NB4 (cell line): ENCODE results near the genes MRTFB and PDXDC1.

DNA sequence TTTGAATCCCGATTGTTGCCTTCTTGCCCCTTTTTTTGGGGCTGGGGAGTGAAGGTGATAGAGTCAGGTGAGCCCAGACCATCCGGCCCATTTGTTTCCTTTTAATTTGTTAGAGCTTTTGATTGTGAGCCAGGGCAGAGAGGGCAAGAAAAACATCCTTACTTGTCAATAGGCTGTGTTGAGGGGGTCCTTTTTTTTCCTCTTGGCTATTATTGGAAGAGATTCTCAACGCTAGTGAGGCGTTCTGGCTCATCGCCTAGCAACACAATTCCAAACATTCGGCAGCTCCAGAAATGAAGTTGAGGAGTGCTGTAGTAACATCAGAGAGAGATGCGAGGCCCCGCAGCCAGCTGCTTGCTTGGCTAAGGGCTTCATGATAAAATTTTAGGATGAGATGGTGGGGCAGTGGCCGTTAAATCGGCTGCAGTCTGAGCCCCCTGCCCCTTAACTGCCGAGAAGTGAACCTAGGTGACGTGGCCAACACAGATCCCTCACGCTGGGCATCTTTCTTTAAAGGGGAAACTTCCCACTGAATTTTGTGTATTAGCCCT is 119.2 kb downstream of the SNX29 start:
- RRBS, result no CpG with 5 or more reads among the region's 13 CpGs

- RRBS, result no CpG with 5 or more reads among the region's 10 CpGs
Measured at GRCh38 chr16:12146818-12147495, 170.4 kb downstream of the SNX29 start.

DNA sequence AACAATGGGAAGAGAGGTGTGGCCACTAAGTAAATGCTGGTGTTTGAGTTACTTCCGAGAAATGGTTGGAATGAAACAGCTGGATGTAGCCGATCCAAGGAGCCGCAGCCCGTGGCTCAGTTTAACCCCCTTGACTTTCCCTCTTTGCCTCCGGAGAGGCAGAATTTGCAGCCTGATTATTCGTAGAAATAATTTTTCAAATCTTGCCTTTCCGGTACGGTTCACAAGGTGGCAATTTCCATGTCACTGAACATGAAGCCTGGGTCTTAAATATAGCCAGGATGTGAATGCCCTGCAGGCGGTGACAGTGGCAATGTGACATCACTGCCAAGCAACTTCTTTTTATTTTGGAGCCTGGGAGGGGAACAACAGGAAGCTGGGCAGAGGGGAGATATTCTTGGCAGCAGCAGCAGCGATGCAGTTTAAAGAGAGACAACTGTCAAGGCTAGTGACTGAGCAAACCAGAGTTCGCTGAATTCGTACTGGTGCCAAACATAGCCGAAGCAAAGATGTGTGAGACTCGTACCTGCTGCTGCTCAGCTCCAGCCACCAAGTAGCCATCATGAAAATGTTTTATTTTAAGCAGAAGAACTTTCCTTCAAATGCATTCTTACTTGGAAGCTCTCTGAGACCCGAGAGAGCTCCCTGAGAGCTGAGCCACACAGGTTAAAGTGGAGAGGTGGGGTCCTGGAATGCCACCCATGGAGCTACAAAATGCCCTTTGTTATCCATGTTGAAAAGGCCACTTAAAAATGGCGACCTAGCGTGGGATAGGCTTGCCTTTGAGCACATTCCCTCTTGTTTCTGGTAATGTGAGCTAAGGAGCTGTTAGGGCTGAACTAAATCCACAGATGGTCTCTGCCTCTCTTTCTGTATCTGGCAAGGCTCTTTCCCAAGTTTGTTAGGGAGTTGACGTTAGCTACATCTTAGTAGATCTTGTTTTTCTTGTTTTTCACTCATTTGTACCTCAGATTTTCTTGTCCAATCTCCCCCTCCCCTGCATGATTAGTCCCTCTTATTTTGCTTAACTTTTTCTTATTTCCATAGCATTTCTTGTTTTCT is 171.3 kb downstream of the SNX29 start:
- RRBS, result 100% methylated on average over 2 of the region's 18 CpGs

DNA sequence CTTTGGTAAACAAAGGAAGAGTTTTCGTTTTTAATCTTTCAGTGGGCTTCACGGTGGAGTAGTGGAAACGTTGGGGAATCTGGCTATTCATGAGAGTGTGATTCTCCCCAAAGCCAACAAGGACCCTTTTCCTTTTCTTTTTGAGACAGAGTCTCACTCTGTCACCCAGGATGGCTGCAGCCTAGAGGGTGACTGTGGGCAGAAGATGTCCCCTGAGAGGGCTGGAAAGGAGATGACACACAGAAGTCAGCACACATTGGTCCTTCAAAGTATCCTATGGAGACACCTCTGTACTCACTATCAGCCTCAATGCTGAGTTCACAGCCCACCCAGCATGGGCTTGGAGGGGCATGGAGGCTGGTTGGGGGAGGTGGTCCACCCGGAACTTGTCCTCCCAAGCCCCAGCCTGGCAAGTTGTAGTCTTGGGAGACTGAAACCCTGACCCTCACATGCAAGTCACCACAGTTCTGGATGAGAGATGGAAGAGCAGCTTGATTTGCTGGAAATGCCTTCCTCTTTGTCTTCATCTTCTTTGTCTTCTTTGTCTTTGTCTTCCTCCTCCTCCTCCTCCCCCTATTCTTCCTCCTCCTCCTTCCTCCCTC is 256.1 kb downstream of the SNX29 start:
- RRBS, result no CpG with 5 or more reads among the region's 4 CpGs

DNA sequence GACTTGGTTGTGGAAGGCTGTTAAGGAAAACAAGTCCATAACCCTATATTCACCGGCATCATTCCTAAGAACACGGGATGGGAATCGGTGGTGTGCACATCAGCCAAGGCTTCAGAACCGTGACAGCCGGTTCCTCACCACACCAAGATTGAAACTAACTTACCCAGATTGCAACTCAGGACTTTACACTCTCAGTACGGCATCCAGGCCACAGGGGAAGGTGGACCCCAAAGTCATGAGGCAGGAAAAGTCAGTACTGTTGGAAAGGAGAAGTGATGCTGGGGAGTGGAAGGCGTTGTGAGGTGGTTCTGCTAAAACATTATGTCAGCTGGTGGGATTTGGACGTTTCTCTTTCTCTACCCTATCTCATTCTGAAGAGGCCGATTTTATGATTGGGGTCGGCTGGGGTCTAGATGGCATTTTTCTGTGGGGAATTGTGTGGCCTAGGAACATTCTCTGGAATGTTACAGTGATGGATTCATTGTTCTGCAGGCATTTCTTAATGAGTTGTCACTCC is 259.5 kb downstream of the CPPED1 start:
- RRBS, result 84% methylated on average over 5 of the region's 10 CpGs

DNA sequence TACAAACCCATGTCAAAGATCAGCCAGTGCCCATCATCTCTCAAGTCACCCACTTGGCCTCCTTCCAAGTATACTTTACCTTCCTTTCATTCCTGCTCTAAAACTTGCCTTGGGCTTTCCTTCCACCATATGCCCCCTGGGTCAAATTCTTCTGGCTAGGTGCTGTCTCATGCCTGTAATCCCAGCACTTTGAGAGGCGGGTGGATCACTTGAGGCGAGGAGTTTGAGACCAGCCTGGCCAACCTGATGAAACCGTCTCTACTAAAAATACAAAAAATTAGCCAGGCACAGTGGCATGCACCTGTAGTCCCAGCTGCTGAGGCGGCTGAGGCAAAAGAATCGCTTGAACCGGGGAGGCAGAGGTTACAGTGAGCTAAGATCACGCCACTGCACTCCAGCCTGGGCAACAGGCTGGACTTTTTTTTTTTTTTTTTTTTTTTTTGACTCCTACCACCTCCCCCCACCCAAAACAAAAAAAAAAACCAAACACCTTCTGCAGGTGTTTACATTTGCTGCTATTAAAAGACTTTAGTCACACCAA is 184.2 kb downstream of the CPPED1 start:
- RRBS, result no CpG with 5 or more reads among the region's 7 CpGs

DNA sequence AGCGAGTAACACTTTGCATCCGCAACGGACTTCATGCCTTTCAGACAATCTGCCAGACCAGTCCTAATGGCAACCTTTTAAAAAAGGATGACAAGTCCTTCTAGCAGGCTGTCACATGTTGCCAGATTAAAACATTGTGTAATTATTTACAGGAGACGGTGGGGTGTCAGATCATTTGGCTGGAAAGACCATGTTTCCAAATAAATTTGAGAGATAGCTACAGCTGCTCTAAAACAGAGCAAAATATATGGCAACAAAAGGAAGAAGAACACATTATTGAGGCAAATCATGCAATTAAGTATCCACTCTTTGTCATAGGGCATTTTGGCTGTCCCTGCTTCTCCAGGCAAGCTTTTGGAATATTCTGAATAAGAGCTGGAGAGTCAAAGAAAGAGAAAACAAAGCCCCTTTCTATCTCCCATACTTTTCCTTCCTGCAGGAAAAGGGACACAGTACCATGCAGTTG is 46.0 kb downstream of the CPPED1 start:
- RRBS, result no CpG with 5 or more reads among the region's 4 CpGs

GRCh38 chr16:14070920-14071993 is at the start of gene MRTFB:
TSS of gene MRTFB (plus strand) at chr16:14071319.
- RRBS, result 2% methylated on average over 16 of the region's 112 CpGs

- RRBS, result no CpG with 5 or more reads among the region's 7 CpGs
Measured at GRCh38 chr16:14087935-14088602, 16.9 kb downstream of the MRTFB start.

- RRBS, result no CpG with 5 or more reads among the region's 10 CpGs
Measured at GRCh38 chr16:14236201-14237024, 165.3 kb downstream of the MRTFB start.

GRCh38 chr16:14301184-14301805 is 230.2 kb downstream of the MRTFB start:
- RRBS, result 23% methylated on average over 6 of the region's 16 CpGs

GRCh38 chr16:14560417-14560805 is 69.6 kb downstream of the PARN start:
- RRBS, result no CpG with 5 or more reads among the region's 1 CpG

GRCh38 chr16:14629027-14629442 is 1.0 kb downstream of the PARN start:
- RRBS, result no CpG with 5 or more reads among the region's 8 CpGs

DNA sequence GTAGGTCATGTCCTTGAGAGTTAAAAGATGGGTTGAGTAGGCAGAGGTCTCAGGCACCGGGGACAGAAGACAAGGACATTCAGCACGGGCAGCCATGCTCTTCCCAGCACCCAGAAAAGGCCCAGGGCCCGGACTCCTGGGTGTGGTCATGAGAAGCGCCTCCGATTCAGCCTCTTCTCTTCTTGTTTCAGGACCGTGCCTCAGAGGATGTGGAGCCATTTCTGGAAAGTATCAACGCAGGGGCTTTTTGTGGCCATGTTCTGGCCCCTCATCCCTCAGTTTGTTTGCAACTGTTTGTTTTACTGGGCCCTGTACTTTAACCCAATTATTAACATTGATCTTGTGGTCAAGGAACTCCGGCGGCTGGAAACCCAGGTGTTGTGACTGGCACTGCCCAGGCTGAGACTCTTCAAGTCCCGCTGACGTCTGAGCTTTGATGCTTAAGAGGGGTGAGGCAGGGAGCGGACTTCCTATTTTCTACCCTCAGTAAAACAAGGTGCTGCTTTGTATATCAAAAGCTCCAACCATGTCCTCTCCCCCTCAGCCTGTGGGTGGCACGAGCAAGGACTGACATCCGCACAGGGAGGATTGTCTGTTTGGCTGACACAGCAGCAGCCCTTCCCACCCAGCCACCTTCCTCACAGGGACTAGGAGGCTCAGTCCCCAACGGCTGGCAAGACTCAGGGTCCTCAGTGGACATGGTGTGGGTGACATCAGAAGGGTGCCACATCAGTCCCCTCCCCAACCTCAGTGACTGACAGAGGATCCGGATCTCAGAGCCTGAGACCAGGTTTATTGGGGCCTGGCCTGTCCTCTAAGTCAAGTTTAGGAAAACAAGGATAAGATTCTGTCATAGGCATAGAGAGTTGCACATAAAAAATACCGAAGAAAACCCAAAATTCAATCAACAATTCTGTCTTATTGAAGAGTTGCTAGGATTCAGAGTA is 26.4 kb downstream of the PLA2G10 start:
- RRBS, result 99% methylated on average over 3 of the region's 17 CpGs

- RRBS, result under 1% methylated on average over 8 of the region's 95 CpGs
Measured at GRCh38 chr16:14974470-14975544, at the start of gene PDXDC1. TSS of gene PDXDC1 (plus strand) at chr16:14975026.

GRCh38 chr16:15024781-15025521 is 30.9 kb downstream of the NTAN1 start:
- RRBS, result no CpG with 5 or more reads among the region's 12 CpGs

DNA sequence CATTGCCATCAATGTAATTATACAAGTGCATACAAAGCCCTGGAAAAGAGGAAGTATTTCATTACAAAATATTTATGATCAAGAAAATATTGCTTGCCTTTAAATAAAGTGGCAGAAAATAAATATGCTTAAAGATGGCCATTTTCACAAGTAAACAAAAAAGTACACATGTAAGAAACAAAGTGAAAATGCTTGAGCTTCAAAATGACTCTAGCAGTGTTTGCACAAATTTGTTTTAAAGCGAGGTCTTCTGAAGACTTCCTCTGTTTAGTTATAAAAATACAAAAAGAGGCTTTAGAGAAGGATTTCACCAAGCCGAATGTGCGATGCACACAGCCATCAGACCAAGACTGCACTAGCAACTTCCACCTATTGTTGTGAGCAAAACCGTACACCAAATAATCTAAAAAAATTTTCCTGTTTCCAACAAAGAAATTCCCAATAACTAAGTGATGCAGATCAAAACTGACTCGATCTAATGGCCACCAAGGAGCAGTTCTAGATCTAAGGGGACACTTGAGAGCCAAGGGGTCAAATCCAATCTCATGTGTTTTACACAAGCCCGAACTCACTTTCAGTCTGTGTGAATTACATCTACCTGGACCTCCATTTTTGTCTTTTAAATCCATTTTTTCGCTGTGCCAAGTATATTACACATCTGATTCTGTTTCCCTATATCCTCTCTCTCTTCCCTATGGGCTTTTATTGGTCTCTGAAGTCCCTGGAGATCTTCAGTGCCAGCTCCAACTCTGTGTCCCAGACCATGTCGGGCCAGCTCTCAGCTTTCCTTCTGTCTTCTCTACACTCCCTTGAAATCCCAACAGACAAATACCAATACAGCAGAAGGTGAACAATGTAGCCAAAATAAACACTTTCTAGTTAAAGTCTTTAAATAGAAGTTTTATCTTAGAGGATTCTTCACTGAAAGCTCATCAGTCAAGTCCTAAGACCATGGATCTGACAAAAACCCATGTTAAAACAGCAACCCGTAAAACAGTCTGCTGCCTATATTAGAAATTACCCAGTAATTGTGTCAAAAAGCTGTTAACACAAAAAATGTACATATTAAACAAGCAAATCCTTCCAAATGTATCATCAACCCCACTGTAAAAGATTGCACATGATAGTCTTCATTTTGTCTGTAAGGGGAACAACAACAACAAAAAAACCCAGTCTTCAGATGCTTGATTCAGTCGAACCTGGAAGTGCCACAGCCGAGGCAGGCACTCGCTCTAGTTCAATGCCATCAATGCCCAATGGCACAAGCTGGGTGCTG is 5.0 kb upstream of the NTAN1 start:
- RRBS, result no CpG with 5 or more reads among the region's 12 CpGs

DNA sequence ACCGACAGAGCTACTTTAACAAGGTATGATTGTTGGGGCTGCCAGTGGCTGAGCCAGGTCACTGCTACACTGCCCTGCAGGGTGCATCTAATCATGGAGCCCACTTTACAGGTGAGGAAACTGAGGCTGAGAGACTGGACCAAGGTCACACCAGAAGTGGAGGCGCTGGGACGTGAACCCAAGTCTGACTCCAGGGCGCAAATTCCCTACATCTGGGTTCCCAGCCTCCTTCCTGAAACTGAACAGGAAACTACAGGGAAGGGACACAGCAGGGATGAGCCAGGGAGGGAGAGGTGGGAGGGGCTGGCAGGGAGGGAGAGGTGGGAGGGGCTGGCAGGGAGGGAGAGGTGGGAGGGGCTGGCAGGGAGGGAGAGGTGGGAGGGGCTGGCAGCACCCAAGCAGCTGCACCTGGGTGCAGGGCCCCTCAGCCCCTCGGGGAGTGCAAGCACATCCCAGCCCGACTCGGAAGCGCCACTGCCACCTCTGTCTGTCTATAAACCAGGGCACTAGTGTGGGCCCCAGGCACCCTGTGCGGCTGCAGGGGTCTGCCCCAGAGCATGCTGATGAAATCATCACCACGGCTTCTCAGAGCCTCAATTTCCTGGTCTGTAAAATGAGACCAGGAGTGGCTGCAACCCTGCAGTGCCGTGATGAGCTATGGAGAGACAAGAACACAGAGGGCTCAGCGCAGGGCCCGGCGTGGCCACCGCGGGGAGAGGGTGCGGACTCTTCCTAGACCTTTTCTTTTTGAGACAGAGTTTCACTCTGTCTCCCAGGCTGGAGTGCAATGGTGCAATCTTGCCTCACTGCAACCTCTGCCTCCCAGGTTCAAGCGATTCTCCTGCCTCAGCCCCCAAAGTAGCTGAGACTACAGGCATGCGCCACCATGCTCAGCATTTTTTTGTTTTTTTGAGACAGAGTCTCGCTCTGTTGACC is 53.0 kb upstream of the RRN3 start:
- RRBS, result no CpG with 5 or more reads among the region's 20 CpGs

DNA sequence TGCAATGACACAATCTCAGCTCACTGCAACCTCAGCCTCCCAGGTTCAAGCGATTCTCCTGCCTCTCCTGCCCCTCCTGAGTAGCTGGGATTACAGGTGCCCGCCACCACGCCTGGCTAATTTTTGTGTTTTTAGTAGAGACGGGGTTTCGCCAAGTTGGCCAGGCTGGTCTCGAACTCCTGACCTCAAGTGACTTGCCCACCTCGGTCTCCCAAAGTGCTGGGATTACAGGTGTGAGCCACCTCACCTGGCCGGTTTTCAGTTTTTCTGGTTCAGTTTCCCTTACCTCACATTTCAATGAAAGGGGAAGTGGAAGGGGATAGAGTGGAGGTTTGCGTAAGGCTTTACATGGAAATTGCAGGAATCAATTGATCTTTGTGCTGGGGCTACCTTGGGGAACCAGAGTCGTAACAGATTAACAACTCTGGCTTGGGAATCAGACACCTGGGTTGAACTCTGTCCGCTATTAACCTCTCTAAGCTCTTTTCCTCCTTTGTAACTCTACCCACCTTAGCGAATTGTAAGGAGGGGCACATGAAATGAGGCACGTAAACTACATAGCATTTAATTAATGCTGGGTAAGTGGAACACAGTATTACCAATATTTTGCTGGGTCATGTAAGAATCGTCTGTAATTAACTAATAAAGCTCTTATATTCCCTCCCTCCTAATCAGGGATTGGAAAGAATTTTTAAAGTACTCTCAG is 3.2 kb downstream of the MPV17L start:
- RRBS, result no CpG with 5 or more reads among the region's 14 CpGs

GRCh38 chr16:15494173-15494601 is 59.8 kb downstream of the BMERB1 start:
- RRBS, result no CpG with 5 or more reads among the region's 5 CpGs